LUHMES (cell line): ENCODE measurements around a stretch of chr16.

DNA sequence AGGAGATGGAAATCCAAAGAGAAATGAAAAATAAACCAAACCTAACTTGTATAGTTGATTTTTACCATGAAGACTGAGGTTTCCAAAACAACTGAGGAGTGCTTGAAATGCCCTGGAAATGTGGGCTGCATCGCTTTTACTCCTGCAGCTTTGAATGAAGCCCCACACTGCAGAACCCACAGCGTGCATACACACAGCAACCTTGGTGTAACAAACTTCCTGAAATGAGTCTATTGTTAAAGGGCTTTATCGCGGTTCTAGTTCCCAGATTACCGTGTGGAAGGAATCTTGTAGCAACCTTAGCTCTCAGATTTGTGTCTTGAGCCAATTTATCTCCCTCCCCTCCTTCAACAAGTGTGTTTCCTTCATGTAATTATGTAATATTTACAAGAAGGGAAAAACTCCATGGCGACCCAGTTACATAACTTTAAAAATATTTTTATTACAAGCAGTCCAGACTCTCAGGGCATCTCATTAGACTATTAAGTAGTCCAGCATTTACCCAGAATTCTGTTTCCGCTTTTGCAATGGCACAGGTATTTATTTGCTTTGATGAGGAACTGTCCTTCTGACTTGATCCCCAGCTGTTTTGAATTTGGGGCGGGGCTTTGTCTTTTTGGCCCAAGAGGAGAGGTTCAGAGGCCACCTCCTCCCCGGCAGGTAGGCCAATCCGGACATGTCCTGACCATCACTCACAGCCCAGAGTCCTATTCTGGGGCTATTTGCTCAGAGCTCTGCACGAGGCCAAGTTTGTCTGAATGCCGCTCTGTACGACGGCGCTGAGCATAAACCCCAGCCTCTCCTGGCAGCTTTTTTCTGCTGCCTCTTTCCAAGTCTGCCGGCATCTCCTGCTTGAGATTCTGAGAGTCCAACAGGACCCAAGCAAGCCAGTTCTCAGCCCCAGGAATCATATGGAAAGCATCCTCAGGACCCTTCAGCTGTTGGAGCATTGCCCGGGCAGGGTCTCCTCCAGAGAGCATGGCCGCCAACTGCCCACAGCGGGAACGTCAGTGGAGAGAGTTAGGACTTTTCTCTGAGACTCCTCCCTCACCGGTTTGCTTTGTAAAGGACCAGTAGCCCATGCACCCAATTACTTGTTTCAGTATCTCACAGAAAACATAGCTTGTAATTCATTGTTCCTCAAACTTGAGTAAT, 35.6 kb downstream of the CLEC16A start:
- PRO-cap: no peak

GRCh38 chr16:11032780-11033235, 88.4 kb downstream of the CLEC16A start:
- PRO-cap: no peak

DNA sequence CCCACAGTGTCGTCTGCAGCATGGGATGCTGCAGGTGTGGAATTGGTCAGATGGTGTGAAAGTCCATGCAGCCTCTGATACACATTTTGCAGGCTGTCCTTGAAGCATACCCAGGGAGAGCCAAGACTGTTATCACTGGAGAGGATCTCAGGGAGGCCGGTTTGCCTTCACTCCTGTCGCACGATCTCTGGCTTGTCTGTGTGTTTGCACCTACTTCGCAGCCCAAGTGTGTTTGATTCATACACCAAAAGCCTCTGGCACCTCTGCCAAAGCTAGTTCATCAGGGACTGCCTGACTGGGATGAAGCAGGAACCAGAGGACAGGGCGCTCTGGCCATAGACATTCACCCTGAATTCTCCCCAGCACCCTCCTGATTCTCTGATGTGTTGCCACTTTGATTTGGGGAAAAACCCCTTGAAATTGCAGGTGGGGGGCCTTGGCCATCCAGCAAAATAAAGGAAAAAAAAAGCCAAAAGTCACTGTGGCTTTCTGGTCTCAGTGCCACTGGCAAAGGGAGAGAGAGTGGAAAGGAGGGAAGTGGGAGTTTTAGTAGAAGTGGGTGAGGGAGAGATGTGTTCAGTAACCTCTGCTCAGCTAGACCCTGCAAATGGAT, 93.0 kb downstream of the SOCS1 start:
- PRO-cap: no peak

GRCh38 chr16:11255196-11255601, 805 bp downstream of the SOCS1 start:
- PRO-cap: no peak

DNA sequence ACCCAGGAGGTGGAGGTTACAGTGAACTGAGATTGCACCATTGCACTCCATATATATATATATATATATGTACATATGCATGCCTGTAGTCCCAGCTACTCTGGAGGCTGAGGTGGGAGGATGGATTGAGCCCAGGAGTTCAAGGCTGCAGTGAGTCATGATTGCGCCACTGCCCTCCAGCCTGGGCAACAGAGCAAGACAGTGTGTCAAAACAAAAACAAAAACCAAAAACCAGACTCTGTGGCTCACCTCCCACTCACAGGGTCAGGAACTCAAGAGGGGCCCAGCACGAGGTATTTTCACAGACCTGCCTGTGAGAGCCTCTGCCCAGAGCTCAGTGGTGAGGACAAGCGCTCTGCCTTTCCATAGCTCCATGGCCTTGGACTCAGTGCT, 30.5 kb upstream of the PRM1 start:
- PRO-cap: no peak

GRCh38 chr16:11328510-11329014, 16.7 kb upstream of the RMI2 start:
- PRO-cap: no peak

DNA sequence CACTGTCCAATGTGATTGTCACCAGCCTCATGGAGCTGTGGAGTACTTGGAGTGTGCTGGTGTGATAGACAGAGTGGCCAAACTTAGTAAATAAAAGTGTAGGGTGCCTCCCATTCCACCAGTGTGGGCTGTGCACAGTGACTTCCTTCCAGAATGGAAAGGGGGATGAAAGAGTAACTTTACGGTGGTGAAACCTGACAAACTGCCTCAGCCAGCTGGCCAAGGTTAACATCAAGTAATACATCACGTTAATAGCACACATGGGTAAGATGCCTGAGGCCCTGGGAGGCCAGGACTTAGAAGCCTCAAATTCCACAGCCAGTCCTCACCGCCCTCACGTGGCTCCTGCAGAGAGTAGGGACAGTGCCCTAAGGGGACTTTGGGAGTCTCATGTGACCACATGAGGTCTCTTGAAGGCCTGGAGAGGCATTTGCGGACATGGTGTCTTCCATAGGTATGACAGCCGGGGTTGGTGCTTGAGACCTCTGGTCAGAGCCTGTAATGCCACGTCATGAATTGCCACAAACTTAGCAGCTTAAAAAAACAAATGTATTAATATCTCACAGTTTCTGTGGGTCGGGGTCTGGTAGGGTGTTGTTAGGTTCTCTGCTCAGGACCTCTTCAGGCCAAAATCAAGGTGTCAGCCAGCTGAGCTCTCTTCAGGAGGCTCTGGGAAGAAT, 14.2 kb downstream of the RMI2 start:
- PRO-cap: no peak

DNA sequence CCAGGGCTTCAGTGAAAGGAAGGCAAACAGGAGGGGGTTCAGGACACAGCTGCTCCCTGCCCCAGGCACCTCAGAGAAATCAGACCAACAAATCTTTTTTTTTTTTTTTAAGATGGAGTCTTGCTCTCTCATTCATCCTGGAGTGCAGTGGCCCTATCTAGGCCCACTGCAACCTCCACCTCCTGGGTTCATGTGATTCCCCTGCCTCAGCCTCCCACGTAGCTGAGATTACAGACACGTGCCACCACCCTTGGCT, 31.8 kb downstream of the ENSG00000188897 start:
- PRO-cap: no peak

DNA sequence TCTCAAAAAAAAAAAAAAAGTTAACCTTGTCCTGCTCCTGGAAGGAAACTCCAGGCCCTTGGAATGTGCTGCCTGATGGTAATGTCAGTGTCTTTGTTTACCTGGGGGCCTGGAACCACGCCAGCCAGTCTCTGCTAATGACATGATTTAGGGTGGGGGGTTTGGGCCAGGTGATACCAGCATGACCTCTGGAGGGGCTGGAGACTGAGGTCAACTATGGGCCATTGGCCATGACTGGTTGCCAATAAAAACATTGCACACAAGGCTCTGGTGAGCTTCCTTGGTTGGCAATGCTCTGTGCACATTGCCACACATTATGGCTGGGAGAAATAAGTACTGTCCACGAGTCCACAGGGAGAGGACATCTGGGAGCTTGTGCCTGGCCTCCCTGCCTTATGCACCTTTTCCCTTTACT, 7.2 kb upstream of the ENSG00000188897 start:
- PRO-cap: no peak

- PRO-cap: no peak
These were observed 8.4 kb upstream of the ENSG00000188897 start for GRCh38 chr16:11535352-11536038.

- PRO-cap: no peak
These were observed 11.7 kb upstream of the ENSG00000188897 start for GRCh38 chr16:11538634-11539172.

DNA sequence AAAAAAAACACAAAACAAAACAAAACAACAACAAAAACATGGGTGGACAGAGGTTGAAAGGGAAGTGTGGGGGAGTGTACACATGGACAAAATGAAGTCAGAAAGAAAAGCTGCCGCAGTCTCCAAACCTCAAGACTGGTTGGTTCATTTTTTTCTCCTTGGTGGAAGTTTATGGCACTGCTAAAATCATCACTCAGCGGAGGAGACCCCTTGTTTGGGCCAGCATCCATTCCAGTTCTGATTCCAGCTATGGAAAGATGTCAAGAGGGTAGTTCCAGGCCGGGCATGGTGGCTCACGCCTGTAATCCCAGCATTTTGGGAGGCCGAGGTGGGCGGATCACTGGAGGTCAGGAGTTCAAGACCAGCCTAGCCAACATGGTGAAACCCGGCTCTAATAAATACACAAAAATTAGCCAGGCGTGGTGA, 19.3 kb downstream of the LITAF start:
- PRO-cap: no peak

GRCh38 chr16:11582226-11582883, 4.4 kb downstream of the LITAF start:
- PRO-cap: no peak

- PRO-cap: no peak
These were observed 1.1 kb downstream of the LITAF start for GRCh38 chr16:11585272-11586453.

DNA sequence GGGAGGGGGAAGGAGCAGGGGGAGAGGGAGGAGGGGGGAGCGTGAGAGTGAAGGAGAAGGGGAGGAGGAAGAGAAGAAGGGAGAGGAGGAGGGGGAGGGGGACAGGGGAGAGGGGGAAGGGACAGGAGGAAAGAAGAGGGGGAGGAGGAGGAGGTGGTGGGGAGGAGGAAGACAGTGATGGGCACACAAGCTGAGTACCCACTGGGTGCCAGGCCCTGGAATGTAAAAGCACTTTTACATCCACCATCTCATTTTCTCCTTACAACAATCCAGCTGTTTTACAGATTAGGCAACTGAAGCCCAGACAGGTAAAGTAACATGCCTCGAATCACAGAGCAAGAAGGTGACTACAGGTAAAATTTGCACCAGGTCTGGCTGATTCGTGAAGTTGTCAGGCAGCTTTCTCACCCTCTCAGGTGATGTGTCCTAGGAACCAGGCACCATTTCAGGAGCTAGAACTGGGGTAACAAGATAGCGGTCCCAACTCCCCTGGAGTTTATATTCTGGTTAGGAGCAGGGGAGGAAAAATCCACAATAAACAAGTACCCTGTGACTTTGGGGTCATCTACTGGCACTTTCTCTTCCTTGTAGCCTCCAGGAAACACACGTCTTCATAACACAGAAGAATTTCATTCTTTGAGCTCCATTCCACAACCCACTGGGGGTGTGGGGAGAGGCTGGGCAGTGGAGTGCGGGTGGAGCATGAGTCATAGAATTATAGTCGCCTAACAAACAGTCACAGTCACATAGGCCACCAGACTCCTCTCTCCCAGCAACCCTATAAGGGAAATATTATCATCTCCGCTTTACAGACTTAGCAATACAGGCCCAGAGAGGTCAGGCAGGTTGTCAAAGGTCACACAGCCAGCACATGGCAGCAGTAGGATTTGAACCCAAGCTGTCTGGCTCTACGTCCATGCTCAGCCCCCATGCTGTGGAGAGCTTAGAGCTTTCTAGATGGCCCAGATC, 10.2 kb upstream of the LITAF start:
- PRO-cap: no peak

GRCh38 chr16:11624729-11625448, 38.2 kb upstream of the LITAF start:
- PRO-cap: no peak

DNA sequence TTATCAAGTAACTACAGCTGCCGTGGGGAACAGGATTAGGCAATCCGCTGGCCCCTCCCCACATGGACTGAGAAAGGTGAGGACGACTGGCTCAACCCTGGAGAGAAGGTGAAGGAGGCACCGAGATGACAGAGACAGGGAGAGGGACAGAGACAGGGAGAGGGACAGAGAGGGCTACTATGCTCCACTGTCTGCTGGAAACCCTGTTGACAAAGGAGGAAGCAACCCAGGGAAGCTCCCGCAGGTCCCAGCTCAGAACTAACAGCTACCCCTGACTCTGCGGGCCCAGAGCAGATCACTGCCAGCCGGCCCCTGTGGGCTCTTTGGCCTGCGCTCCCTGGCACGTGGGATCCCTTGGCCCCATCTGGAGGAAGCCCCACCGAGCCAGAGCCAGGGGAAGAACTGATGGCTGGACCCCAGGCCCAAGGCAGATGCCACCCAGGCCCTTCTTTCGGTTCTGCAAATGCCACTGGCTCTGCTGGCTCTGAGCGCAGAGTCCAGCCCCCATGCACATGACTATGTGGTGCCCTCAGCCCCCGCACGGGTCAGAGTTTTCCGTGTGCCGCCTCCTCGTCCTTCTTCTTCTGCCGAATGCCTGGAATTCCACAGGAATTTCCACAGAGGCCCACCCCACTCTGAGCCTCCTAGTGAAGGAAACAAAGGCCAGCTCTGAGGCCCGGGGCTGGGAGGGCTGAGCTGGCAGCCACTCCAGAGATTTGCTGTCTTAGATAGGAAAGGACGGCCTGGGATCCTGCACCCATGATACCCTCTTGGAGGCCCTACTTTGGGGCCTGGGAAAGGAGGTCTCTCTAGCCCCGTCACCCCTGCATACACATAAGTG, 35.8 kb upstream of the SNN start:
- PRO-cap: no peak

DNA sequence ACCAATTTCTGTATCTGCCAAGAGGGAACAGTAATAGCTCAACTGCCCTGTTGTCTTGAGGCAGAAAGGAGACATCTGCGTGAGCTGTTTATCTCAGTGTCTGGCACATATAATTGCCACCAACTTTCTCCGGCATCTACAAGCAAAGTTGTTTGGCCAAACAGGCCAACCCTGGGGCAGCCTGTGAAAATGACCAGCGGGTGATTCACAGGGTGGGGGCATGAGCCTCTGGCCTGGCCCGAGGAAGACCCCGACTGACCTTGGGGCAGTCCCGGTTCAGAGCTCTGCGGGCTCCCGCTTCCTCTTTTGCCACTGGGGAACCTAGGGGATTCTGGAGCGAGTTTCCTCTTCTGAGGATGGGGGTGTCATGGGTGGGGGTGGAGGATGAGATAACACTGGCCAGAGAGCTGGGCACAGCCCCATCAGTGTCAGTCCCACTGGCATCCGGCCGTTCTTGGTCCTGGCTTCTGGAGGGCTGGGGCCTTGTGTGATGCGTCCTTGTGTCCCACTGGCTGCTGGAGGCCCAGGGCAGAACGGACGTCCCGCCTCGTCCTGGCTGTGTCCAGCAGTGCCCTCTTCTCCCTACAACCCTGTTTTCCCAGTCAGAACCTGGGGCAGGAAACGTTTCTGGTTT, 1.4 kb downstream of the SNN start:
- PRO-cap: no peak

GRCh38 chr16:11676458-11677102, 8.3 kb downstream of the SNN start:
- PRO-cap: no peak

DNA sequence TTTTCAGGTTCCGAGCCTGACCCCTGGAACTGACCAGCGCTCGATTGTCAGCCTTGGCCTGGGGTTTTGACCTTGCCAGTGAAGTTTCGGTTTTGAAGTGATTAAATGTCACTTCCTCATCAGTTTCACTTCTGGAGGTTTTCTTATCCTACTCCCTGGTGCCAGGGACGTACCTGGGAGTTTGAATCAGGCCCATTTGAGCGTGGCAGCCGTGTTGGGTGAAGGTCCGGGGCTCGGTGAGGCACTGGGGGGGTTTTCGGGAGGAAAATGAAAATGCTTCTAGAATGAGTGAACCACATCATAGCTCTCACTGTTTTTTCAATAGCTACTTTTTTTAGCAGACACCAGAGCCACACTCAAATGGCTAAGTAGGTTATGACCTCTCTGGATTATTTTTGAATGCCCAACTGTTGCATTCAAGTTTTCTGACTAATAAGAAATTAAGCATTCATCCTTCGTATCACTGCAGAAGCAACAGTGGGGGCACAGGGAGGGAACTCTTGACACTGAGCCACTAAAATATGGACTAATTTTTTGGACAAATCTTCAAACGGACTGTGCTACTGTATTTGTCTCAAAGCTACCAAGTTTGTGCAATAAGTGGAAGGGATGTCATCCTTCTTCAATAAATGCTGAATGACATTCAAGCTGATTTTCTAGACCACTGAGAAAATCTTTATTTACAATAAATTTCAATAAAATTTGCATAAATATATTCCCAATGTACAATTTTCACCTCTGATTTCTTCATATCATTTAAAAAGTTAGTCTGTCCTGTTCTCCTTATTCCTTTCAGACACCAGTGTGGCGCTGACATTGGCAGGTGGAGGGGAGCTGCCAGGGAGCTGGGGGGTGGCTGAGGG, 10.4 kb downstream of the SNN start:
- PRO-cap: no peak